Ovary (tissue), 7 donors: ENCODE data around the gene TMC8.

GRCh38 chr17:77254829-77255328, 26.4 kb upstream of the SEPTIN9 start:
- PRO-cap, 7 experiments, result no peak in any of the 7 experiments
- RAMPAGE, long total RNA, 2 experiments, result no peak in any of the 2 experiments

DNA sequence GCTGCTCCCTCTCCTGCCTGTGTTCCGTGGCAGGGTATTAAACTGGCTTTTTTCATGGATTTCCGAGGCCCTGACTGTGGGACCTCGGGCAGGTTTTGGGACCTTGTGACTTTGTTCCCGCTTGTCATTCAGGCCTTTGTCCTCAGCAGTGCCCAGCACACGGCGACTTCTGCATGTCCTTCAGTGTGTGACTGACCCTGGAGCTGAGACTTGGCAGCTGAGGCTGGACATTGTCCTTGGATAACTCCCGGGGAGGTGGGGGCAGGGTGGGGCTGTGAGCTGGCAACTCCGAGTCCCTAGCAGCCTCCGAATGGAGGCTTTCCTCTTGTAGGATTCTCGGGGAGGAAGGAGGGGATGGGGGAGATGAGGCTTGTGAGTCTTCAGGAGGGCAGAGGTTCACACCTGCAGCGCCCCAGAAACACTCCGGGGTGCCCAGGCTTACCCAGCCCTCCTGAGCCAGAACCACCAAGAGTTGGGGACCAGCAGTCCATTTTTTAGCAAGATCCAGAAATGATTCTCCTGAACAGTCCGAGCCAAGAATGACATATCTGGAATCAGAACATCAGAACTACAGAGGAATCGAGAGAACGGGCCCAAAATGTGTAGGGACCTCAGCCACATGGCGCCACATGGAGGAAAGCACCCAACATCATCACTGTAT, 103.0 kb downstream of the SEPTIN9 start:
- PRO-cap, 7 experiments, result no peak in any of the 7 experiments
- RAMPAGE, long total RNA, 2 experiments, result no peak in any of the 2 experiments

- PRO-cap, 7 experiments, result peak in 1 of 7 experiments; most common minus-strand start chr17:77392888 (in 1)
- RAMPAGE, long total RNA, 2 experiments, result no peak in any of the 2 experiments
These were observed 111.2 kb downstream of the SEPTIN9 start for GRCh38 chr17:77392312-77393161.

DNA sequence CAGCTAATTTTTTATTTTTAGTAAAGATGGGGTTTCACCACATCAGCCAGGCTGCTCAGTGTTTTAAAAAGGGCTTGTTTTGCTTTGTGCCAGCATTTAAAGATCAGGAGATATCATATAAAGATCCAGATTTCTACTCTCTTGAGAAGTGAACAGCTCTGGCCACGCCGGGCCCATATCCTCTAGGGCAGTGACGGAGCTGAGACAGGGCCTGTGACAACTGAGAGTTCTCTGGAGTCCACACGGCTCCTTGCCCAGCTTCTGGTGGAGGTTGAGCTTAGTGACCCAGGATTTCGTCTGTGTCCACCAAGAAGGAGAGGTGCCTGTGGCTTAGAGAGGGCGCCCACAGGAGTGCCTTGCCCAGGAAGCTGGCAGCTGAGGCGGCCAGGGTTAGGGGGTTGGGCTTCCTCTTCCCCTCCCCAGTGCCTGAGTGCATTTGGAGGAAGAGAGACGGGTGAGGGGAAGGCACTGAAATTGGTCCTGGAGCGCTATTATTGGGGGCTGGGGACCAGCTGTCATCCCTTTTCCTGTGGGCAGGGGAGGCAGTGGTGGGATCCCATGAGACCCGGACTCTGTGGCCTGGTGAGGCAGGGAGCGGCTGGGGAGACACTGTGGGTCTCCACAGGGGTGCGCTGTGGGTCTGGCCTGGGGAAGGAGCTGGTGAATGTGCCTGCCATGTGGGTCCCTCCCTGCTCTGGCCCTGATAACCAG, 119.0 kb downstream of the SEPTIN9 start:
- PRO-cap, 7 experiments, result no peak in any of the 7 experiments
- RAMPAGE, long total RNA, 2 experiments, result no peak in any of the 2 experiments

DNA sequence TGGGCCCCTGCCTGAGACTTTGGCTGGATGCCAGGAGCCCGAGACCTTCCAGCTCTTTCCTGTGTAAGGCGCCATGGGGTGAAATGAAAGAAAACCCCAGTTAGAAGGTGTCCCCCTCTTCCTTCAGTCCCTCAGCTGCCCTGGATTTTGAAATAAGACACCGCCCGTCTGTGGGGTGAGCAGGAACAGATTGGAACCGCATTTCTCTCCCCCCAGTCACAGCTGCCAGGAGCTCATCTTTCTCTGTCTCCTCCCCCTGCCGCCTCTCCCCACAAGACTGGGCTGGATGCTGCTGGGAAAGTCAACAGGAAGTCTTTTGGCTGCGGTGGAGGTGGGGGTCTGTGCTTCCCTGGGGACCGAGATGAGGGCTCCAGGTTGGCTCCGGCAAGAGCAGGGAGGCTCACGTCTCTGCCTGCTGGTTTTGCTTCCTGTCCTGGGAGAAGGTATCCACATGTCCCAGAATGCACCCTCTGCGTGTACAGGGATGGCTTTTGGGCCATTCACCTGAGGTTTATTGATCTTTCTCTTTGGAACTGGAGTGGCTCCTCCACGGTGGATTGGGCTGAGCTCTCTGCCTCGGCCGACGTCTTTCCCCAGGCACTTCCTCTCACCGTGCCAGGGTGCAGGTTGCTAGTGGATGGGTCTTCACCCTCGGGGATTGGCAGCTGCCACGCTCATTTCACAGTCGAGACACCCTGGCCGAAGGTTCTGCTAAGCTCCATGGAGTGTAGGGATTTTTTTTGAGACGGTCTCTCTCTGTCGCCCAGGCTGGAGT, 140.0 kb downstream of the SEPTIN9 start:
- PRO-cap, 7 experiments, result no peak in any of the 7 experiments
- RAMPAGE, long total RNA, 2 experiments, result no peak in any of the 2 experiments

DNA sequence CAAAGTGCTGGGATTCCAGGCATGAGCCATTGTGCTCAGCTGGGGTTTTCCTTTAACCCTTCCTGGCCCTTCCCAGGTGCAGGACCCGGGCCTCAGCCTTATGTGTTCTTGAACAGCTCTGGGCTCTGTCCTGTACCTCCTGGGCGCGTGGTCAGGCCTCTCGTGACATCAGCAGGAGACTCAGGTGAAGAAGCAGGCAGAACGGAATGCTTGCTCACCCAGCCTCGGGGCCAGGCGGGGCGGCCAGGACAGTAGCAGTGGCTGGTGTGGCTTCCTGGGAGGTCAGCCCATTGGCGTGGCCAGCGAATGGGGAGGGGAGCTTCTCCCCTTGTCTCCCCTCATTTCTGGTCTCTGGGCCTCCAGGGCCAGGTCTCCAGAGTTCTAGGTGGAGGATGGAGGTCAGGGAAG, 140.8 kb downstream of the SEPTIN9 start:
- PRO-cap, 7 experiments, result no peak in any of the 7 experiments
- RAMPAGE, long total RNA, 2 experiments, result no peak in any of the 2 experiments

DNA sequence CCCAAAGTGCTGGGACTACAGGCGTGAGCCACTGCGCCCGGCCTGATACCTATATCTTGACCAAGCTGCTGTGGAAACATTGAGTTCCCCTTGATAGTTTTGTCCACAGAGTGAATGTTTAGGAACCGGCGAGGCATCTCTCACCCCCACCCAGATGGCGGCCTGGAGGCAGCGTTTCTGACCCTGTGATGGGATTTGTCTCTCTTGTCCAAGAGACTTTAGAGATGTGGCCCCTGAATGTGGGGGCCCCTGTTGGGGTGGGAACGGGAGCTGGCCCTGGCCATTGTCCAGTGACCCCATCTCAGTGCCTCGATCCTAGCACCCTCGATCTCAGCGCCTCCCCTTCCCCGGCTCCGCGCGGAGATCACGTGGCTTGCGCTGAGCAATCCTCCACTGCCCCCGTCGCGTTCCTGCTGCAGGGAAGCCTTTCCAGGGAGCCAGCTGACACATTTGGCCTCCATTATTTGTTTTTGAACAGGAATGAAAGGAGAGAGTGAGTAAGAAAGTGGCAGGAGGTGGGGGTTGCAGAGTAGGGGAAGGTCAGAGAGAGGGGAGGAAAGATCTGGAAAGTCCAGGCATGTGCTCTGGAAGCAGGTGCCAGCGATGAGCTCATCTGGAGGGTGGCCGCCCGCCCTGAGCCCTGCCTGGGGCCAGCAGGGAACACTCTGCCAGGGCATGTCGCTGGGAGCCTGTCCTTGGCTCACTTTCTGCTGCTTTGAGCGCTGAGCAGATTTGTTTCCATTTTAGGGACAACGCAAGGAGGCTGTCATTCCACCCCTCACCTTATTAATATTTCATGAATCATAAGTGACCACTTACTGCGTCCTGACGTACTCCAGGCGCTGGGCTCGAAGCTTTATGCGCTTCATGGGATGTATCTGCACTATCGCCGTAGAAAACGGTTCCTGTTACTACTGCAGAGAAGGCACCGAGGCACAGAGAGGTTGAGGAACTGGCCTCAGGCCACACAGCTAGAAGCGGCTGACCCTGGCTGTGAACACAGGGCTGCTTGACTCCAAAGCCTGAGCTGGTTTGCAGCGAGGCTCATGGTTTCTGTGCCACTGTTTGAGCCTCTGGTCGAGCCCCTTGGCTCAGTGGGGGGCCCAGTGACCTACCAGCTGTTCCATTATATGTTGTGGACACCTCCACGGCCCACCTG, 142.4 kb downstream of the SEPTIN9 start:
- PRO-cap, 7 experiments, result peak in 2 of 7 experiments; most common plus-strand start position 660 of the sequence (in 2); most common minus-strand start position 717 of the sequence (in 2)
- RAMPAGE, long total RNA, 2 experiments, result no peak in any of the 2 experiments

- PRO-cap, 7 experiments, result no peak in any of the 7 experiments
- RAMPAGE, long total RNA, 2 experiments, result no peak in any of the 2 experiments
These were observed 179.4 kb downstream of the SEPTIN9 start for GRCh38 chr17:77460687-77461186.

DNA sequence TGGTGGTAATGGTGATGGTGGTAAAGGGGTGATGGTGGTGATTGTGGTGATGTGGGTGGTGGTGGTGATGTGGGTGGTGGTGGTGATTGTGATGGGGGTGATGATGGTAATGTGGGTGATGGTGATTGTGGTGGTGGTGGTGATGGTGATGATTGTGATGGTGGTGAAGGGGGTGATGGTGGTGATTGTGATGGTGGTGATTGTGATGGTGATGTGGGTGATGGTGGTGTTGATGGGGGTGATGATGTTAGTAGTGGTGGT, 203.7 kb downstream of the SEPTIN9 start:
- PRO-cap, 7 experiments, result no peak in any of the 7 experiments
- RAMPAGE, long total RNA, 2 experiments, result no peak in any of the 2 experiments

- PRO-cap, 7 experiments, result no peak in any of the 7 experiments
- RAMPAGE, long total RNA, 2 experiments, result no peak in any of the 2 experiments
These were observed 242.3 kb downstream of the SEPTIN9 start for GRCh38 chr17:77523635-77523960.

- PRO-cap, 7 experiments, result peak in 2 of 7 experiments; most common minus-strand start chr17:77601082 (in 2)
- RAMPAGE, long total RNA, 2 experiments, result no peak in any of the 2 experiments
These were observed 319.7 kb downstream of the SEPTIN9 start for GRCh38 chr17:77600830-77601531.

- PRO-cap, 7 experiments, result no peak in any of the 7 experiments
- RAMPAGE, long total RNA, 2 experiments, result no peak in any of the 2 experiments
These were observed 329.7 kb downstream of the SEPTIN9 start for GRCh38 chr17:77610918-77611386.

GRCh38 chr17:77677516-77678158, 280.9 kb upstream of the TNRC6C start:
- PRO-cap, 7 experiments, result no peak in any of the 7 experiments
- RAMPAGE, long total RNA, 2 experiments, result no peak in any of the 2 experiments

DNA sequence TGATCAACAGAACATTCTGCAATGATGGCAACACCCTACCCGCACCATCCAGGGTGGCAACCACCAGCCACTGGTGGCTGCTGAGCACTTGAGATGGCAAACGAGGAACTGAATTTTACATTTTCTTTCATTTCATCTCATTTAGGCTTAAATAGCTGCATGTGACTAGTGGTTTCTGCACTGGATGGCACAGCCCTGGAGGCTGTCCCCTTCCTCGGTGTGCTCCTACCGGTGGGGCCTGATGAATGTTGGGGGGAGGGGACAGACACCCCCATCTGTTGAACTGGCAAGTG, 224.5 kb upstream of the TNRC6C start:
- PRO-cap, 7 experiments, result no peak in any of the 7 experiments
- RAMPAGE, long total RNA, 2 experiments, result no peak in any of the 2 experiments

GRCh38 chr17:77980344-77980622, 21.8 kb downstream of the TNRC6C start:
- PRO-cap, 7 experiments, result no peak in any of the 7 experiments
- RAMPAGE, long total RNA, 2 experiments, result no peak in any of the 2 experiments

DNA sequence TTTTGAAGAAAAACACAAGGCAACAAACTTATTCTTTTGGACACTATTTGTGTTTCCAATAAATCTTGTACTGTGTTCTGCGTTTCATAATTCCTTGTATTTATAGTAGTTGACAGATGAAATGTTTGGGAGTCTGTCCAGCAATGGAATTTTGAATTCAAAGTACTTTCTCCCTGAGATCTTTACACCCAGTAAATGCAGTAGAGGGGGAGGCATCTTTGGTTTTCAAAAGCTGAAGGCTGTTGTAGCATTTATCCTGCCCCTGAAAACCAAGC, 82.9 kb downstream of the TNRC6C start:
- PRO-cap, 7 experiments, result peak in 1 of 7 experiments; most common minus-strand start position 74 of the sequence (in 1)
- RAMPAGE, long total RNA, 2 experiments, result no peak in any of the 2 experiments

DNA sequence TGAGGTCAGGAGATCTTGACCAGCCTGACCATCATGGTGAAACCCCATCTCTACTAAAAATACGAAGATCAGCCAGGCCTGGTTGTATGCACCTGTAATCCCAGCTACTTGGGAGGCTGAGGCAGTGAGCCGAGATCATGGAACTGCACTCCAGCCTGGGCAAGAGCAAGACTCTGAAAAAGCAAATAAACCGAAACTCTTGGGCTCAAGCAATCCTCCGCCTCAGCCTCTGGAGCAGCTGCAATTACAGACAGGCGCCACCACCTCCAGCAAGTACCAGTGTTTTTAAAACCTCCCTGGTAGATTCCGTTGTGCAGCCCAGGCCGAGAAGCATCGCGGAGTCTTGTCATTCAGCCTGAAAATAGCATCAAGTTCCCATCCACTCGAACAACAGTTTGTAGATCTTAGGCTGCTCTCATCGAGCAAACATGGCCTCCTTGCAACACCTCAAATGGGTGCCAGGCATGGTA, 18.2 kb downstream of the TMC6 start:
- PRO-cap, 7 experiments, result no peak in any of the 7 experiments
- RAMPAGE, long total RNA, 2 experiments, result no peak in any of the 2 experiments

GRCh38 chr17:78112269-78112827, 16.2 kb downstream of the TMC6 start:
- PRO-cap, 7 experiments, result no peak in any of the 7 experiments
- RAMPAGE, long total RNA, 2 experiments, result no peak in any of the 2 experiments

DNA sequence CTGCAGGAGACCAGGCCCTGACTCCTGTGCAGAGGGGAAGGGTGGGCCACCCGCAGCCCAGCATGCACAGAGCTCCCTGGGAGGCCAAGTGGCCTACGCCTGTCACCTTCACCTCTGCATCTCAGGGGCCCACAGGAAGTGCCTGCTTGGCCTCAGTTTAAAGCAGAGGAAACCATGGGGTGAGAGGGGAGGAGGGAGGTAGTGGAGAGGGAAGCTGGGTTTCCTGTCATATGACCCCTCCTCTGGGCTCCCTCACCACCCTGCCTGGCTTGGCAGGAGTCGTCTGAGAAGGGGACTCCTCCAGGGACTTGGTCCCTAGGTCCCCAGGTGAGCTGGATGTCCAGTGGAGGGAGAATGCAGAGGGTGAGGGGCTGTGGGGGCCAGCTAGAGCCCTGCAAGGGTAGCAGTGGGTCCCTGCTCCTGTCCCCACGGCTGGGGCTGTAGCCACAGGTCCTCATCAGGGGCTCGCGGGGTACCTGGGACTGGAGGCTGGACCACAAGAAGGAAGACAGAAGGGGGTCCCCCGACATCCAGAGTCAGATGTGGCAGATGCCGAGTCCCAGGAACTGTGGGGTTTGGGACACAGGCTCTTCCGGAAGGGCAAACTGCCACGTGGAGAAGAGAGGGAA, at the start of gene TMC8:
Gene TMC8 (plus strand): TSS at position 247 of the 629 bp plus-strand sequence.
- PRO-cap, 7 experiments, result peak in 1 of 7 experiments; most common plus-strand start position 255 of the sequence (in 1)
- RAMPAGE, long total RNA, 2 experiments, result start-site peak on the plus strand in 1 of 2 experiments, centred at position 260 of the sequence, 6 reads per replicate

DNA sequence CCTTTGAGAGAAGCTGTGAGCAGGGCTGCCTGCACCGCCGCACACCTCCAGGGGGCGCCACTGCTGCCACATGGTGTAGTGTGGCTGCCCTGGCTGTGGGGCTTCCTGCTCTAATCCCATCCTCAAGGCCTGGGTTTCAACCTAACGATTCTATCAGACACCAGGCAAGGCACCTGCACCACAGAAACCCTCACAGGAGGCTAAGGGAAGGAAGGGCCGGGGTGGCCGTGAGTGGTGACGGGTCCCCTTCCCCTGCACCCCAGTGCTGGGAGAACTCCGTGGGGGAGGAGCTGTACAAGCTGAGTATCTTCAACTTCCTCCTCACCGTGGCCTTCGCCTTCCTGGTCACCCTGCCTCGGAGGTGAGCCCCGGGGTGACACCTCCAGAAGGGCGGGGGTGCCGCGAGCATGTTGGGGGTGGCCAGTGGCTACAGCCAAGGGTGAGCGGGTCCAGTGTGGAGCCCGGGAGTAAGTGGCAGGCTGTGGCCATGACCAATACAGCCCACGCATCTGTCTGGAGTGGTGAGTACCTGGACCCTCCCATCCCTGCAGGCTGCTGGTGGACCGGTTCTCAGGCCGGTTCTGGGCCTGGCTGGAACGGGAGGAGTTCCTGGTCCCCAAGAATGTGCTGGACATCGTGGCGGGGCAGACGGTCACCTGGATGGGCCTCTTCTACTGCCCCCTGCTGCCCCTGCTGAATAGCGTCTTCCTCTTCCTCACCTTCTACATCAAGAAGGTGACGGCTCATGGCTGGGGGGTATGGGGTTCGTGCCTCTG, 7.1 kb downstream of the TMC8 start:
- PRO-cap, 7 experiments, result no peak in any of the 7 experiments
- RAMPAGE, long total RNA, 2 experiments, result no peak in any of the 2 experiments